ENCODE data around the genes MGAT4A, CRACDL, LYG1 and NPAS2.

- PRO-cap = no peak
These were observed 35.7 kb downstream of the COA5 start for GRCh38 chr2:98572584-98573062.

GRCh38 chr2:98606368-98606726 is 2.0 kb downstream of the COA5 start:
- PRO-cap = no peak

- PRO-cap = no peak
These were observed 8.4 kb downstream of the UNC50 start for GRCh38 chr2:98616683-98617272.

GRCh38 chr2:98730100-98731233 is at the start of gene MGAT4A:
TSS of gene MGAT4A (minus strand) at chr2:98731132.
- PRO-cap = unidirectional peak, plus-strand start at chr2:98730394; bidirectional peak, plus-strand start at chr2:98730871, minus-strand start at chr2:98730872; bidirectional peak, plus-strand start at chr2:98731335, minus-strand start at chr2:98731090

GRCh38 chr2:98775793-98776142 is 44.8 kb upstream of the MGAT4A start:
- PRO-cap = no peak

DNA sequence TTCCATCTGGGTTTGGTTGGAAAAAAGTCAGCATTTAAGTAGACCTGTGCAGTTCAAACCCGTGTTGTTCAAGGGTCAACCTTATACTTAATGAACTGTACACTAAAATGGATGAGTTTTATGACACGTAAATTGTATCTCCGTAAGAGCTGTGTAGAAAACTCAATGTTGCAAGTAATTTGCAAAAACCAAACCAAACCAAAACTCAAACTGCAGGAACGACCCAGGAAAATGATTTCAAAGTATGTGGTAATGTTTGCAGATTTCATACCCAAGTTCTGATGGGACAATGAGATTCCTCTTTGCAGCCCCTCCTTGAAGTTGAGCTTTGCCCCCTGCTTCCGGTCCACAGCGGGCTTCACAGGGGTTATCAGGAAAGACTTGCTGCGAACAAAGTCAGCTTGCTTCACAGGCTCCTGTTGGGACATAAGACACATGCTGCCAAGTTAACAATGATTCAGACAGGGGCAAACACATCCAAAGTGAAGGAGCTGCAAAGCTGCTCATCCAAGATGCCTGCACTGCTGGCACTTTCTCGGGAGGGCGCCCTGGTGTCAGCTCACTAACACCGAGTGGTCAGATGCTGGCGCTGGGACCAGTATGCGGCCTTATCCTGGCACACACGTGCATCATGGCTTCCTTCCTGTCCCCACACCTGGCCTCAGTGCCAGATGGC is 65.1 kb upstream of the MGAT4A start:
- PRO-cap = no peak

DNA sequence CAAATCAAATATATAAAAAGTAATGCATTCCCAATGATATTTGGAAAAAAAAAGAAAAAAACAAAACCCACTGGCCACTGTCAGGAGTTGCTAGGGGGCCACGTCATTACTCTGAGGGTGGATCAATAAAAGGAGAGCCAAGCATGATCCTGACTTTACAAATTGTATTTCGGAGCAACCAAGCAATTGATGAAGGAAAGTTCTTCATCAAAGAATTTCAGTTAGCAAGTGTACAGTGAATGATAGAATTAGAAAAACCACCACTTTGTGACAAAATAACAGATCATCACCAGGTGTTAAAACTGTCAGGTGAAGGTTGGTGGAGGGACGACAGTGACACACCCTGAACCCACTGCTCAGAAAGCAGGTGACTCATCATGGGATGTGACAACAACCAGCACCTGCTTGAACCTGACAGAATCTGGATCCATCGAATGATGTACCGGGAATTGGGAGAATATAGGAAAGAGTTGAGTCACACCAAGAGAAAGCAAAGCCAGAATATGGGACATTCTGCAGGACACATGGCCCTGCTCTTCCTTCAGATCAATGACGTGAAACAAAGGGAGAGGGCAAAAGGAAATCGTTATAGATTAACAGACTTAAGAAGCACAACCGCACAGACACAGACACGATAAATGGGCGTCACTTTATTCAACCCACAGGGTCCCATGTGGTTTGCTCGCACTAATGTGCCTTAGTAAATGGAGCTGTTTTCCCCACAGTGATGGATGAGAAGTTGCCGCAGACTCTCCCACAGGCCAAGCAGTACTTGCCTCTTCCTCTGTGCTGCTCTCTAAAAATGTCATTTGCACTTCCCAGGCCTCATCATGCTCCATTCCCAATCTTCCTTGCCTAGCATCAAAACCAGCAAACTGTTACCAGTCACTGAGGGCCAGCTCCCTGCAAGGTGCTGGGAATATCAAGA is 100.2 kb downstream of the CRACDL start:
- PRO-cap = no peak

DNA sequence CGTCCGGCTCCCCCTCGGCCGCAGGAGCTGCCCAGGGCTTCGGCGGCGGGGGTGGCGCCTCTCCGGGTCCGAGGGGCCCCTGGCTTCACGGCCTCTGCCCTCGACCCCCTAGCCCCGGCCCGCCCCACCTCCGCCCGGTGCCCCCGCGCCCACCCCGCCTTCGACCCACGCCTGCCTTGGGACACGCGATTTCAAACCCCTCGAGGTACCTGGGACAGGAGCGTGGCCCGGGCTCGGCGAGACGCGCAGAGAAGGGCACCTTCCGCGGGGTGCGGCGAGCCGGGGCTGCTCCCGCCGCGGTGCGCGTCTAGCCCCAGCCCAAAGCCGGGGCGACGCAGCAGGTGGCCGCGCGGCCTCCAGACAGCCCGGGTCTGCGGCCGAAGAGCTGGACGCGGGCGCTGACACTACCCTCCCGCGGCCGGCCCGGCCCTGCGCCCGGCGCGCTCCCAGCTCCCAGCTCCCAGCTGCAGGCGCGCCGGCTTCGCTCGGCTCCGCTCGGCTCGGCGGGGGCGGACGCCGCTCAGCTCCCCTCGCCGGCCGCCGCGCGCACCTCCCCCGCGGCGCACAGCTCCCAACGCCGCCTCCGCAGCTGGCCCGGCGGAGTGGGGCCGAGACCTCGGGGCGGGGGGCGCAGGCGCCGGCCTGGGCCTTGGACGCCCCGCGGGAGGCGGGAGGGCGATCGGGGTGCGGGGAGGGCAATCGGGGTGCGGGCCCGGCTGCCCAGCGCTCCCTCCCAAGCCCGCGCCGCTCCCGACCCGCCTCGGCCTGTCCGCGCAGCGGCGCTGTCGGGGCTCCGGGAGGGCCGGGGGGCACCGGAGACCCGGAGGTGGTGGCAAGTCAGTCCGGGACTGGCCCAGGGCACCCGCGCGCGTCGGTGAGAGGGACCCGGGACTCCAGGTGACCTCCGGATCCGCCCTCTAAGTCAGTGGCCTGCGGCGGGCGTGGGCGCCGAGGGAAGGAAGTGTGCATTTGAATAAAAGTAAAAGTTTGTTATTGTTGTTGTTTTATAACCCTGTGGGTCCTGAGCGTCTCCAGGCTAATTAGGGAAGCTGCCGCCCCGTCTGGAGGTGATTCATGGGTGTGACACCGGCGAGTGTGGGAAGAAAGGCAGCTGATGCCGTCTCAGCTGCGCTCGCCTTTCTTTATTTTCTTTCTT is at the start of gene CRACDL:
TSS of gene CRACDL (minus strand) at position 497 of the 1,156 bp plus-strand sequence.
- PRO-cap = bidirectional peak, plus-strand start at position 469 of the sequence, minus-strand start at position 431 of the sequence

GRCh38 chr2:99301001-99301513 is at the start of gene LYG1:
TSS of gene LYG1 (minus strand) at chr2:99301197.
- PRO-cap = no peak

DNA sequence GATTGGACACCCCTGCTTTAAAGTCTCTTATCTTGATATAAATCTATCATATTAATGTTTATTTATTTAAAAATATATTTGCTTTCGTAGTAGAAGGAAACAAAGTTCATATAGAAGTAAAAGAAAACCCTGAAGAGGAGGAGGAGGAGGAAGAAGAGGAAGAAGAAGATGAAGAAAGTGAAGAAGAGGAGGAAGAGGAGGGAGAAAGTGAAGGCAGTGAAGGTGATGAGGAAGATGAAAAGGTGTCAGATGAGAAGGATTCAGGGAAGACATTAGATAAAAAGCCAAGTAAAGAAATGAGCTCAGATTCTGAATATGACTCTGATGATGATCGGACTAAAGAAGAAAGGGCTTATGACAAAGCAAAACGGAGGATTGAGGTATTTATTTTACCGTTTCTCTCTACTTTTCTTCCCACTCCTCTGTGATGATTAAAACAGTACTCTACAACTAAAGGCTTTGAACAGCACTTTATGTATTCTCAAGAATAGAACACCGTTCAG is 39.1 kb downstream of the EIF5B start:
- PRO-cap = no peak

- PRO-cap = no peak
These were observed 73.1 kb downstream of the EIF5B start for GRCh38 chr2:99410000-99410897.

DNA sequence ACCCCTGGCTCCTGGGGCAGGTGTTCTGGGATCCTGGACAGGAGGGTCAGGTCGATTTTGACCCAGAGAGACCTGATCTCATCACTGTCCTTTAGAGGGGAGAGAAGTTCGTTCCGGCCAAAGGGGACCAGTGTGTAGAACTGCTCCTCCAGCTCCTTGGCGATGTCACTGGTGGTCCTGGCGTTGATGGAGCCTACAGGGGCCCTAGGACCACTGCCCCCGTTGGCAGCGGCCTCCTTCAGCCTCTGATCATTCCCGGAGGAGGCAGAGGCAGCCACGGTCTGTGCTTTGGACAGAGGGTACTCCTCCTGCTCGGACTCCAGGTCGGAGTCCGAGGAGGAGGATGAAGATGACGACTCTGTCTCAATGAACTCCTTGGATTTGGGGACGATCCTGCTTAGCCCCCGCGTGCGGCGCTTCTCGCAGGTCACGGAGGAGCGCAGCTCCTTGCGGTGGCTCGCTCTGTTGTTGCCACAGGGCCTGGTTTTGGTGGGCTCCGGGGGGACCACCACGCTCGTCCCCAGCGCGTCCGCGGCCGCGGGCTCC is 103.6 kb upstream of the REV1 start:
- PRO-cap = no peak

DNA sequence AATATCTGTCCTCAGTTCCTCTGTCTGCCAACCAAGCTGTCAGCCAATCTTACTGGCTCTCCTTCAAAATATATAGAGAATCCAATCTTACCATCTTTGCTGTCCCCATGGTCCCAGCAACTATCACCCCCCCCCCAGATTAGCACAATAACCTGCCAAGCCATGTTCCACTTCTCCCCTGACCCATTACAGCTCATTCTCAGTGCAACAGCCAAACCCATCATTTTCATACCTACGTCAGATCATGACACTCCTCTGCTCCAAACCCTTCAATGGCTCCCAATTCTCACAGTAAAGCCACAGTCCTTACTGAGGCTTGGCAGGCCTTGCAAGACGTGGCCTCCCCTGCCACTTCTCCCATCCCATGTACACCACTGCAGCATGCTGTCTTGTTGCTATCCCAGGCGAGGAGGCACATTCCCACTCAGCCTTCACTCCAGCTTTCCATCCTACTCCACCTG is 145.0 kb downstream of the AFF3 start:
- PRO-cap = no peak

GRCh38 chr2:100039608-100040185 is 102.7 kb downstream of the AFF3 start:
- PRO-cap = no peak

DNA sequence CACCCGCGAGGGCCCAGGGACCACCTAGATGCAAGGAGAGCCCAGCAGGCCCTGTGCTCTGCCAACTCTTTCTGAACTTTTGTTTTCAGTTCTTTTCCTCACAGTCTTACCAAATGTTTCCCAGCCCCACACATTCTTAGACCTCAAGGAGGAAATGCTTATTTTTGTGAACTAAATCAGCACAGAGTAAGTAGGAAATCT is 79.1 kb downstream of the LONRF2 start:
- PRO-cap = no peak

DNA sequence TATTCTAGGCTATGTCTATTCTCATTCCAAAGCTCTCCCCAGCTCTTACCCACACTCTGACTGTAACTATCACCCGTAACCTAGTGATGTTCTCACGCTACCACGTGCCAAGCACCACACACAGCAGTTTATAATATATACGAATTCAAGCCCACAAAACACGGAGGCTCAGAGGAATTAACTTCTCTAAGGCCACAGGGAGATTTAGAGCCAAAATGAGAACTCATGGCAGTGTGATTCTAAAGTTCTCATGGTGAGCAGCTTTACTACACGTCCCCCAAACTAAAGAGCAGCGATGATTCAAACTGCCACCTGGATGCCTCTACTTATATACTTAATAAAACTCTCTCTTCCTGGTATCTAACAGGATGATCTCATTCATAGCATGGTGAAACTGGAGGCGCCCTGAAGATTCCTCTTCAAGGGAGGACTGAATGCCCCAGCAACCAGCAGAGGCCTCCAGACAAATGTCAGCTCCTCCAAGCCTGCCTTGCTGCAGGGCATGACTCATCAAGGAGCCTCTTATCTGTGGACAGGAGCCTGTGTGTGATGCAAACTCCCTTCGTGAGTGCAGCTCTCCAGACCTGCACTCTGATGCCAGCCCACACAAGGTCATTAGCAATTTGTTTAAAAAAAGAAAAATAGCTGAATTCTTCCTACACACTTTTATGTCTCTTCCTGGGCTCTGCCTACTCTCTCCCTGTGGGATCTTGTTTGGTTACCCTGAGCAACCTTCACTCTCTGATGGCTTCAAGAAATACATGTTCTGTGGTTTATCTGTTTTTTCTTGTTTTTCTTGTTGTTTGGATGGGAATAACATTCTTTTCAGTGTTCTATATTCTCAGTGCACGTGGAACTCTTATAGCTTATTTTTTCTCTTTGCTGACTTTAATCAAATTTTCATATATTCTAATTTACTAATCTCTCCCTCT is 30.3 kb downstream of the LONRF2 start:
- PRO-cap = unidirectional peak, minus-strand start at position 472 of the sequence

DNA sequence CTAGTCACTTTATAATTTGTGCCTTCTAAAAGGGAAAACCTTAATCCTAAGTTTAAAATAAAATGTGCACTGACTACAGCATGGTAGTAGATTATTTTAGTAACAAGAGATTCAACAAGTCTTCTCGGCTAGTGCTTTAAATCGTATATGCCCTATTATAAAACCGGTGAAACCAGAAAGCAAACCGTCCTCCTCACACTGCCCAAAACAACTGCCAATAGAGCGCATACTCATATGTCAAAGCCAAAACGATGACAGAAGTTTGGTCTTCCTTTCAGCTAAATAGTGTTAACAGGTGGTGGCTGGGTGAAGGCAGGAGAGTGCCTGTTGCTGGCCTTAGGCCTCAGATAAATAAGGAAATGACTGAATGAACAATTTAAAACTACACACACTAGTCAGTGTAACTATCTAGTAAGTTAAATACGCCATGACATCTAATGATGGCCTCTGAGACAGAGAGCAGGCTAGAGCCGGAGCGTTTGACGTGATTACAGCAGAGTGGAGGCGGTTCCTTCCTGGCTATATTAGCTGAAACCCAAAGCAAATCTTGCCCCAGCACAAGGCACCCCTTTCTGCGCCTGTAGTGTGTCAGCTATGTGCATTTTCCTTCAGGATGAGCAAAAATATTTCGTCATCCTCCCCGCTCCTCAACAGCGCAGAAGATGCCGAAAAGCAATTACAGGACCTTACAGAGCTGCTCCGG is 1.7 kb downstream of the LONRF2 start:
- PRO-cap = no peak

GRCh38 chr2:100813387-100814019 is 6.4 kb upstream of the NPAS2 start:
- PRO-cap = no peak

GRCh38 chr2:100818922-100819814 is 771 bp upstream of the NPAS2 start:
- PRO-cap = bidirectional peak, plus-strand start at chr2:100819874, minus-strand start at chr2:100819018

DNA sequence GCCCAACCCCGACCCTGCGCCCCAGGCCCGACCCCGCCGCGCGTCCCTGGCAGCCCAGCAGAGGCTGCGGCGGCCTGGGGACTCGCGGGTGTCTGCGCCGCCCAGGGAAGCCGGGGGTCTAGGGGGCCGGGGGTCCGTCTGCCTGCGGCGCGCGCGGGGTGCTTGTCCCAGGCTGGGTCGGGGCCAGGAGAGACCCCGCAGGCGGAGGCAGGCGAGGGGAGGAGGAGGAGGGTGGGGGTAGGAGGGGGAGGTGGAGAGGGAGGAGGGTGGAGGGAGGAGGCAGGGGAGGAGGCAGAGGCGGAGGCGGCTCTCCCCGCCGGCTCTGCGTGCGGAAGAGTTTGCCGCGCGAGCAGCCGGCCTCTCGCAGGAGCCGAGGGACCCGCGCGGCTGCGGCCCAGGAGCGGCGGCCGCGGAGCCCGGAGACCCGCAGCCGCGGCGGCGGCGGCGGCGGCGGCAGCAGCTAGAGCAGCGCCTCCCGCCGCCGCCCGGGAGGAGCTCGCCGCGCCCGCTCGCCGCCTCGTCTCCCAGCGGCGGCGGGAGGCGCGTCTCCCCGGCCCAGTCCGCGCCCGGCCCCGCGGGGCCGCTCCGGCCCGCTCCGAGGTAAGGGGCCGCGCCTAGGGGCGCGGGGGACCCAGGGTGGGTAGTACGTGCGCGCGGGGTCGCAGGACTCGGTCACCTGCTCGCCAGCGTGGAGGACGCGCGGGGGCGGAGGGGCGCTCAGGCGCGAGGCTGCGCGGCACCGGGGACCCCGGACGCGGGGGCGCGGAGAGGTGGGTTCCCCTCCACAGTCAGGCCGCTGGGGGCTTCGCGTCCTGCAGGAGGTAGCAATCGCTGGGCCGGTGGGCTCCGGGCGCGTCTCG is at the start of gene NPAS2:
TSS of gene NPAS2 (plus strand) at position 325 of the 860 bp plus-strand sequence.
- PRO-cap = bidirectional peak, plus-strand start at position 60 of the sequence, minus-strand start outside the sequence; bidirectional peak, plus-strand start at position 335 of the sequence, minus-strand start at position 164 of the sequence

Data from Calu3 (cell line).